MCF 10A (cell line): ENCODE measurements around a stretch of chr10.

GRCh38 chr10:46268496-46268908, 18.3 kb upstream of the ANTXRL start:
- PRO-cap = no peak
- RRBS = no CpG with 5 or more reads among the region's 6 CpGs

GRCh38 chr10:46285948-46286571, 737 bp upstream of the ANTXRL start:
- PRO-cap = no peak
- RRBS = no CpG with 5 or more reads among the region's 5 CpGs

DNA sequence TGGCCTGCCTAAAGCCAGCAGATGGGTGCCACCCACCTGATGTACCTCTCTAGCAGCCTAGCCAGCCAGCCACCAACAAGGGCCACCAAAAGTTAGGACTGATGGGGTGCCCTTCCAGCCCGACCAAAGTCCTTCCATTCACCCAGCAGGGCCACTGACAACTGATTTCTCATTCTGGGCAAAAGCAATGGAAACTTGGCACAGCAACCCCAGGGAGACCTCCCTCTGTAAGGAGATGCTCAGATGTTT, 13.7 kb downstream of the GPRIN2 start:
- PRO-cap = no peak
- RRBS = no CpG with 5 or more reads among the region's 1 CpG

GRCh38 chr10:46993095-46993294, 81.8 kb downstream of the PTPN20 start:
- PRO-cap = no peak
- RRBS = no CpG with 5 or more reads among the region's 2 CpGs

DNA sequence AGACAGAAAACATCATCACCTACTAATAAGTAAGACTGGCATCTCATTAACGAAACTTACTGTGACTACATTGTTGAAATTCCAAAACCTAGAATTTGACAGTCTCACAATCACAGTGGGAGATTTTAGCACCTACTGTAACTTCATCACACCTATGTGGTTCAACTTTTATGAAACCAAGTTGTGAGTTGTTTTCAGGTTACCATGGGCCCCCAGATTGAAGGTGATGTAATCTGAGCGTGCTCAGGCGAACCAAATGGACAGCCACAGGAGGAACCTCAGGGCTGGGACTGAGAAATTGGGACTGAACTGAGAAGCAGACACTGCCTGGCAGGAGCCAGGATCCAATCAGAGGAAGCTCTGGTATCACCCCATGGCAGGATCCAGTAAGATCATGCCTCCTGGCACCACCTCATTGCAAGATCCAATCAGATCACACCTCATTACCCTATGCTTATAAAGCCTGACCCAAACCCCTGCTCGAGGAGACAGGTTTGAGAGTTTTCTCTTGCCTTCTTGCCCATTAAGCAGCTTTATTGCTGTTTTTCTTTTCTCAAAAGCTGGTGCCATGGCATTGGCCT, 43.3 kb upstream of the GDF10 start:
- PRO-cap = no peak
- RRBS = no CpG with 5 or more reads among the region's 4 CpGs

DNA sequence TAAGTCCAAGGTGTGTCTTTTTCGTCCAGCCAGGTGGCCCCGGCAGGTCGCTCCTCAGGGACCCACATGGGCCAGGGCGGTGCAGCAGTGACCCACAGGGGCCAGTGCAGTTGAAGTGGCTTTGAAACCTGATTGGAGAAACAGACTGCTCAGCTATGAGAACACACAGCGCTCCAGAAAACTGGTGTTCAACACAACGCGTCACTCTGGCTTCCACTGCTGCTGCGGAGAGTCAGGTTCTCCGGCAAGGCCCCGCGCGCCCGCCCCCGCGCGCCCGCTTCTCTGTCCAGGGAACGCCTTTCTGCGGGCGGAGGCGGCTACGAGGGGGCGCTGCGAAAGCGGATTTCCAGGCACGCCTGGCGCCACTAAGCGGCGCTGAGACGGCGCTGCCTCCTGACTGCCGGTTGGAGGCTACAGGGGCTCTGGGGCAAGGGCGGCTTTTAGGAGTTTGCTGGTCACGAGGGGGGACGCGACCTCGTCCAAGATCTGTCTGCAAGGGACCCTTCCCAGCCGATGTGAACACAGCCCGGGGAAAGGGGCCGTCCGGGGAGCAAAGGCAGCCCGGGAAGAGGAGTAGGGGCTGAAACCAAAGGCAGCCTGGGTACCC, 22.7 kb downstream of the ANXA8 start:
- PRO-cap = bidirectional peak, plus-strand start at position 378 of the sequence, minus-strand start at position 221 of the sequence
- RRBS = no CpG with 5 or more reads among the region's 42 CpGs

GRCh38 chr10:47705584-47706434, 57.6 kb downstream of the SYT15B start:
- PRO-cap = bidirectional peak, plus-strand start at chr10:47706007, minus-strand start at chr10:47705817
- RRBS = 0% methylated on average over 4 of the region's 66 CpGs

GRCh38 chr10:48354101-48354778, 47.8 kb downstream of the MAPK8 start:
- PRO-cap = no peak
- RRBS = no CpG with 5 or more reads among the region's 5 CpGs

DNA sequence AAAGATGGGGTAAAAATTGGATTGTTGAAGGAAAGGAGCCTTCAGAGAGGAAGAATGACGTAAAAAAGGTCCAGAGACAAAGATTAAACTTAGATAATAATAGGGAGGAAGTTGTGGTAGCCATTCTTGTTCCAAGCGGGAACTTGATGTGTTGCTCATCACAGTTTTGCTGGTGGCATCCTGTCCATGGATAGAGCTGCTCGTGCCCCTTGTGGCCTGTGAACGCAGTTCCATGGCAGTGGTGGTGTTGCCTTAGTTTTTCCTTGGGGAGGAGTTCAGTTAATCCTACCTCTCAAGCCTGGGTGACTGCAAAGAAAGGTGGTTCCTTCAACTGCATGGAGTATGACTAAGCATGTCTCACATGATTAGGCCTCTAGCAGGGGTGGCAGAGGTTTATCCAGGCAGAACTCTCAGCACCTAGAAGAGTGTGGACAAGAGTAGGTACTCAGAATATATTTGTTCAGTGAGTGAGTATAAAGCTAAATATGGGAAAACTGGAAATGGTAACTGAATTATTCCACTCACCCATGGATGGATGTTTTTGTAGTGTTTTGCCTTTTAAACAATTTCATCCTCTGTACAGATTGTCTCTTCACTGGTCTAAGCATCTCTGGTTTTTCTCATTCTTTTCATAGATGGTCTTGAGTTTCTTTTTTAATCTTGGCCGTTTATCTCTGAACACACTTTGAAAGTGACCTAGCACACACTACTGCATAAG, 99.8 kb downstream of the MAPK8 start:
- PRO-cap = no peak
- RRBS = no CpG with 5 or more reads among the region's 5 CpGs

DNA sequence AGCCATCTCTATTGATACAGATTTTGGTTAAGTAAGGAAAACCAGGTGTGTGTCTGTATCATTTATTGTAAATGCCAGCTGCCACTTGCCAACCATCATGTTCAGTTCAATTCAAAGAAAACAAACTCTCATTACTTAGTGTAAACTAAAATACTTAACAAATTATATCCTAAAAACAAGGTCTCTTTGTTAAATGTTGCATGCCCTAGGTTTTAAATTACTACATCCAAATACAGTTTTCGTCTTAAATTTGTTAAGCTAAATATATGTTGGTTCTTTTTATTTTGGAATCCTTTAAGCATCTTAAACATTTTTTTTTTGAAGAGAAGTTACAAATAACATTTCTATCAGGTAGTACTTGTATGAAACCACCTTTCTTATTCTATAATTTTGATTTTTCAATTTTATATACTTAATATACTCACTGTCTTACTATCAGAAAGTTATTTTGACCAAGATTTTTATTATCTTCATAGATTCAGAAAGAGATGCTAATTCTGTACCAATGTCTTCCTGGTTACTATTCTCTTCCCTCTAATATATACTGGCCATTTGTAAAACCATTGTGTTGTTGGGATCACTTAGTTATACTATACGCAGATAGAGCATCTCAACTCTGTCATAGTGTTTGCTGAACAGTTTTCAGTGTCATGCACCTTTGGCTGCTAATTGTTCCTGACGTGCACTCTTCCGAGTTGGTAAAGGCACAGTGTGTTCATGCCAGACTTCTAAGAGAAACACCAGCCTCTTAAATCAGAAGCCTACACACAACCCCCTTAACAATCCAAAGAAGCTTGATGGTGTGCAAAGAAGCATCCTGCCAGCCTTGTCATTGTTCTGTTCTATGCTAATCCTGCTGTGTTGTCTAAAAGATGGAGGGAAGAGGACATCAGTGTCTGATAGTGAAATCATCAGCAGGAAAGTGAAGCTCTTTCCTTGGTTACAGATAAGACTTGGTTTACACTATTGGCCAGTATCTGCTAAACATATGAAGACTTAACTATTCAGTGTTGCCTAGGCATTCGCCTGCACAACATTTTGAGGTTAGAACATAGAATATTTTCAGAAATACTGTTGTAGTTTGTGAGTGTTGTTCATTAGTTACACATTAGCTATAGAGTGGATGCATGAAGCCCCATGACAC, 130.9 kb downstream of the MAPK8 start:
- PRO-cap = no peak
- RRBS = no CpG with 5 or more reads among the region's 5 CpGs

DNA sequence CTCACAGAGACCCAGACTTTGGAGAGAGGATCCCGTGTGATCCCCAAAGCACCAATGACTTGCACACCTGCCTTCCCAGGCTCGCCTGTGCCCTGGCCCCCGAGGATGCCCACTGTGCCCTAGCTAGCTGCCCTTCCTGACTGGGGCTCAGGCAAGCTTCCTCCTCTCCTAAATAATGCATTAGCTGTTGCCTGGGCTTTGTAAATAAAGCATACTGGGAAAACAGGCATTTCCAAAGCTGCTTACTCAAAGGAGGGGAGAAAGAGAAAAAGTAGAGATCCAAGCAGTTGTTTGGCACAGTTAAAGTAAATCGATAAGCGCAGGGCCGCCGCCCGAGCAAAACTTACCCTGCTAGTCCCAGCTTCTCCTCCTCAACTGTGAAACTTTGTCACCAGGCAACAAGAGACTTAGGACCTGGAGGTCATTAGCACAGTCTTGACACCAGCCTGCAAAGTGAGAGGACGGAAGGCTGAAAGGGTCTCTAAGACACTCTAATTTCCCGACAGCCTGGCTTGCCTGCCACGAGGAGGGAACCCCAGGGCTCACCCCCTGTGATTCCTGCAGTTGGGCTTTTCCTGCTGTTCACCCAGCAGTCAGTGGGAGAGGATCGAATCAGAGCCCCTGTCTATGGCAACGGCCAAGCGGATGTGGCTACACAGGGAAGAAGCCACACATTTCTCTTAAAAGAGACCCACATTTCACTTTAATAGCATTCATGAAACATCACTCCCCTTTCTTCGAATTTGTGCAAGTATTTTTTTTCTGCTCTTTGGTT, 4.6 kb downstream of the LRRC18 start:
- PRO-cap = no peak
- RRBS = no CpG with 5 or more reads among the region's 15 CpGs

DNA sequence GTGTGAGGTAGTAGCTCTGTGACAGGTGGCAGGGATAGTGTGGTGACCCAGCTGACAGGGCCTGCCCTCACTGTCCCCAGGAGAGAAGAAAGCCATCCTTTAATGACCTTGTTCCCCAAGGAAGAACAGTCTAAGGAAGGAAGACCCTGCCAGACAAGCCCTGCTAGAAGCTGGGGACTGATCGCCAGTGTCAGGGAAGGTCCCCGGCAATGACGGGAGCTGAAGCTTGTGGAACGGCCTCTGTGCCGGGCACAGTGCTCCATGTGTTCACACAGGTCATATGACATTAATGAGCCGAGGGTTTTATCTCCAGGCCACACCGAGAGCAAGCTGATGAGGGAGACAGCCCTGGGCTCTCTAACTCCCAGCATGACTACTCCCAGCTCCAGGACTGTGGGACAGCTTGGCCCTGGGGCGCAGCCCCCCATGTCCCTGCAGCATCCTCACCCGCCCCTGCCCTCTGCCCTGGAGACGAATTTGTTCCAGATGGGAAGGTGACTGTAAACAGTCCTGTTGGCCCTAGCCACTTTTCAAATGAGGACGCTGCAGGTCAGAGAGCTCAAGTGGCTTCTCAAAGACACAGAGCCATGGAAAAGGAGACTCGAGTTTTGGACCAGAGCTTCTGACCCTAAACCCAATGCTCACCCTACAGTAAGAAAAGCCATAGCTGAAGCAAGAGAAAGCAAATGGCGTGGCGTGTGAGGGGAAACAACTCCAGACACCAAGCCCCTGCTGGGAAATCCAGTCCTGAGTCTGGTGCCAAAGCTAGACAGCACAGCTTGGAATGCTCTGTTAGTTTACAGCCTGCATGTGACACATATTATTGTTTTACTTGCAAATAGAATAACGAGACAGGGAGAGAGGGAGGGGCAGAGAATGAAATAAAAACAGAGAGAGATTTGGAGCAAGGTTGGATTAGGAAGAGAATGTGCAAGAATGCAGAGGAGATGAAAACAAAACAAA, 69.3 kb upstream of the LRRC18 start:
- PRO-cap = no peak
- RRBS = no CpG with 5 or more reads among the region's 15 CpGs

DNA sequence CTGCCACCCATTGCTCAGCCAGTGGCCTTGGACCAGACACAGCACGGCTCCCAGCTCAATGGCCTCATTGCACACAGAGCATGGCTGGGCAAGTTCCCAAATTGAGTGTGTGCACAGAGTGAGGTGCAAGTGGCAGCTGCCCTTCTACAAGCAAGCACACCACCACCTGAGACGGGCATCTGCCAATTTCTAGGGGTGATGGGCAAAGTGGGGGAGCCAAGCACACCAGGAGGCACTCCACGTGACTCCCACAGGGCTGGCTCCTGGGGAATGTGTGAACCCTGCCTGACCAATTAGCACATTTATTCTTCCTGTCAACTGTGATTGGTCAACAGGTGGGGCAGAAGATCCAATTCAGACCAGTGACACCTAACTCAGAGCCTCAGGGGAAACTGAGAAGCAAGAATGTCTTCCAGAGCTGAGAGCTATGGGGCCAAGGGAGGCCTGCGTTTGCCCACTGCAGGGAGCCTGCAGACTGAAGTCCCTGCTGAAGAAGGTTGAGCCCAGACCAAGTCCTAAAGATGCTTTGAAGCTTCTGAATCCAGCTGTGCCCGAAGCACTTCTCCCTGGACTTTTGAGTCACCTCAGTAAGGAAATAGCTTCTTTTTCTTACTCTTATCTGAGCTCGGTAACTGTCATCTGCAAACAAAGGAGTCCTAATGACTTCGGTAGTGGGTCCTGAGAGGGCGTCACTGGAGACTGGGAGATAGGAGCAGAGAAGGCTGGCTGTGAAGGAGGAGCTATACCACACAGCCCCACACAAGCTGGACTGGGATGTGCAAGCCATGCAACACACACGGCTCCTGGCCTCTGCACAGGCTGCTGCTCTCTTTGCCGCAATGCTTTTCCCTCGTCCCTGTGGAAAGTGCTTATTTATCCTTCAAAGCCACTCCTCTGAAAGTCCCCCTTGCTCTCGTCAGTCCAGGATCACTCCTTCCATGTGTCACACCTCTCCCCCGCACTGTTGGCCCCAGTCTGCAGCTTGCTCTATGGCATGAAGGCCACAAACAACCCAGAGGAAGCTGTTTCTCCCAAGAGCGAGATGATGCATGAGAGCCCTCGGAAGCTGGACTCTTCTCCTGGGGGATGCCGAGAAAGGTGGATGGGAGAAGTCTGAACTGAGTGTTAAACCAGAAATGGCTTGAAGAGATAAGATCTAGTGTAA, 15.2 kb downstream of the TMEM273 start:
- PRO-cap = no peak
- RRBS = no CpG with 5 or more reads among the region's 16 CpGs

- PRO-cap = bidirectional peak, plus-strand start at chr10:49177607, minus-strand start at chr10:49177510
- RRBS = no CpG with 5 or more reads among the region's 8 CpGs
These were observed 10.9 kb downstream of the TMEM273 start for GRCh38 chr10:49177093-49177840.

DNA sequence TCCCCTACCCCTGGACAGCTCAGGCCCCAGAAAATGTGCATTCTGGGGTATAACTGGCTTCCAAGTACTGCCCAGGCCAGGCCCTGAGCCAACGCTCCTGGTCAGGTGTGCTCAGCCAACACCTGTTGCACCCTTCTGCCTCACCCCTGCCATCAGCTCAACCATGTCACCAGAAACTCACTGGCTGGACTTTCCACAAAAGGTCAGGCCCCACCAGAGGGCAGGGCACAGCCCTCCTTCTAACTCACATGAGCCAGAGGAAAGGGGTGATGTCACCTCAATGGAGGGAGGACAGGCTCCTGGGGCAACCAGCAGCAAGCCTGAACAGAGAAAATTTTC, 2.3 kb downstream of the OGDHL start:
- PRO-cap = no peak
- RRBS = no CpG with 5 or more reads among the region's 1 CpG

DNA sequence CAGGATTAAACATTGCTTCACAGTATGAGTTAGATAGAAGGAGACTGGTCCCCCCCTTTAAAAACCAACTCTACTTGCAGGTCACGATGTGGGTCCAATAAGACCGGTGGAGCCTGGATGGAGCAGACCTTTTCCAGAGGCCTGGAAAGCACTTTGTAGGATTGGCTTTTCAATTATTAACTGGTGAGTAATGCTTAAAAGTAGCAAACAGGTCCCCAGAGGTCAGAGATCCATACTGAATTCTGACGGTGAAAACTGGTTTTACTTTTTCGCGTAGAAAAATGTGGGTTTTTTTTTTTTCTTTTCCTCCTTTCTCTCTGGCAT, 74.9 kb upstream of the OGDHL start:
- PRO-cap = no peak
- RRBS = no CpG with 5 or more reads among the region's 5 CpGs

DNA sequence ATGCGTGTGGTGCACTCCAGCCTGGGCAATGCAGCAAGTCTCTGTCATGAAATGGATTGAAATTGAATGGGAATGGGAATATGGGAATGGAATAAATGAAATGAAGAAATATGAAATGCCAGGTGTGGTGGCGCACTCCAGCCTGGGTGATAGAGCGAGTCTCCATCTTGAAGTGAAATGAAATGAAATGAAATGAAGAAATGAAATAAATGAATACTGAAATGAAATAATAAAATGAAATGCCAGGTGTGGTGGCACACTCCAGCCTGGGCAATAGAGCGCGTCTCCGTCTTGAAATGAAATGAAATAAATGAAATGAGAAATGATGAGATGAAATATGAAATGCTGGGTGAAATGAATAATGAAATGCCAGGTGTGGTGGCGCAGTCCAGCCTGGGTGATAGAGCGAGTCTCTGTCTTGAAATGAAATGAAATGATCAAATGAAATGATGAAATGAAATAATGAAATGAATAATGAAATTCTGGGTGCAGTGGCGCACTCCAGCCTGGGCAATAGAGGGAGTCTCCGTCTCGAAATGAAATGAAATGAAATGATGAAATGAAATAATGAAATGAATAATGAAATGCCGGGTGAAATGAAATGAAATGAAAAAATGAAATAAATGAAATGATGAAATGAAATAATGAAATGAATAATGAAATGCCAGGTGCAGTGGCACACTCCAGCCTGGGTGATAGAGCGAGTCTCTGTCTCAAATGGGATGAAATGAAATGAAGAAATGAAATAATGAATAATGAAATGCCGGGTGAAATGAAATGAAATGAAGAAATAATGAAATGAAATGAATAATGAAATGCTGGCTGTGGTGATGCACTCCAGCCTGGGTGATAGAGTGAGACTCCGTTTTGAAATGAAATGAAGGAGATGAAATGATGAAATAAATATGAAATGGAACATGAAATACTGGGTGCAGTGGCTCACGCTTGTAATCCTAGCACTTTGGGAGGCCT, 22.4 kb downstream of the TIMM23B start:
- PRO-cap = no peak
- RRBS = no CpG with 5 or more reads among the region's 16 CpGs

- PRO-cap = no peak
- RRBS = no CpG with 5 or more reads among the region's 1 CpG
These were observed 74.9 kb upstream of the ASAH2 start for GRCh38 chr10:50326083-50326827.

DNA sequence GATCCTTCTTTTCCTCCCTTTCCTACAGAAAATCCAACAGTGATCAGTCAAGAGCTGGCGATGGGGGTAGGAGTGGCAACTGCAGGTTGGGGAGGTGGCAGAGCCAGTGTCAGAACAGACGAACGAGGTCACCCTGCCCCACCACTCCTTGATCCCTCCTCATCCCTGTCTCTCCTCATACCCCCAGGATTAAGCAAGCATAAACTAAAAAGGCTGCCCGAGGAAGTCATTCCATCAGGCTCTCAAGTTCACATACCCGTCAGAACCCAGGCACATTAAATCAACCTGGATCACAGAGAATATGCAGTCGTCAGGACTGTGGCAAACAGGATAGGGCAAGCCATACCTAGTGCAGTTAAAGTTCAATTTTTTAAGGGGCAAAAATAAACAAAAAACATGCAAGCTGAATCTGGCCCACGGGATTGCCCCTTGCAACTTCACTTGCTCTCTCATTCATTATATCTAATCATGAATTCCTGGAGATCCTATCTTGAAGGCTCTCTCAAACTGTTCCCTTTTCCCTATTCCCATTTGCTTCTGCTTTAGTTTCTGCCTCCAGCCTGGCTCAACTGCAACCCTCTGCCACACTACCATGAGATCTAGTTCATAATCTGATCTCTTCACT, 110.0 kb upstream of the ASAH2 start:
- PRO-cap = no peak
- RRBS = no CpG with 5 or more reads among the region's 7 CpGs

DNA sequence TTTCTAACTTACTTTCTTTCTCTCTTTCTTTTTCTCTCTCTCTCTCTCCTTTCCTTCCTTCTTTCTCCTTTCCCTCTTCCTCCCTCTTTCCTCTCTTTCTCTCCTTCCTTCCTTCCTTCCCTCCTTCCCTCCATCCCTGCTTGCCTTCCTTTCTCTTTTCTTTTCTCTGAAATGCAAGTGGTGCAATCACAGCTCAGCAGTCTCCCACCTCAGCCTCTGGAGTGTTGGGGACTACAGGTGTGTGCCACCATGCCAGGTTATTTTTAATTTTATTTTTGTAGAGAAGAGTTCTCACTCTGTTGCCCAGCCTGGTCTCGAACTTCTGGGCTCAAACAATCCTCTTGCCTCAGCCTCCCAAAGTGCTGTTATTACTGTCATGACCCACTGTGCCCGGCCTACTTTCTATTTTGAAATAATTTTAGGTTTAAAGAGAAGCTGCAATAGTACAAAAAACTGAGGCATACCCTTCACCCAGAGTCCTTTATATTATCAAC, 133.1 kb upstream of the ASAH2 start:
- PRO-cap = no peak
- RRBS = no CpG with 5 or more reads among the region's 2 CpGs